Pericardium fibroblast (primary cell): ENCODE results near the genes ZBTB1, FUT8, RDH11 and RAD51B.

- RAMPAGE, long total RNA: no peak
Observed at GRCh38 chr14:64441754-64442637, 23.3 kb upstream of the AKAP5 start.

DNA sequence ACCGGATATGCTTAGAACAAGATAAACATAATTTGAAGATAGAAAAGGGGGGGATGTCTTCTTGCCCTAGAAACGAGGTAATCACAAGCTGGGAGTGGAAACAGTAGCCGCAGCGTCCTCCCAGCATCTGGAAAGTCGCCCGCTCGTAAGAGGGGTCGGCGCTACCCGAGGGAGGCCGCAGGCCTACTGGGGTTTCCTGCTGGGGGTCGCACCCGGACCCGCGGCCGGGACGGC, 579 bp downstream of the ZBTB25 start:
- RAMPAGE, long total RNA: no peak

- RAMPAGE, long total RNA: no peak
Observed at GRCh38 chr14:64504014-64504497, 418 bp upstream of the ZBTB25 start.

DNA sequence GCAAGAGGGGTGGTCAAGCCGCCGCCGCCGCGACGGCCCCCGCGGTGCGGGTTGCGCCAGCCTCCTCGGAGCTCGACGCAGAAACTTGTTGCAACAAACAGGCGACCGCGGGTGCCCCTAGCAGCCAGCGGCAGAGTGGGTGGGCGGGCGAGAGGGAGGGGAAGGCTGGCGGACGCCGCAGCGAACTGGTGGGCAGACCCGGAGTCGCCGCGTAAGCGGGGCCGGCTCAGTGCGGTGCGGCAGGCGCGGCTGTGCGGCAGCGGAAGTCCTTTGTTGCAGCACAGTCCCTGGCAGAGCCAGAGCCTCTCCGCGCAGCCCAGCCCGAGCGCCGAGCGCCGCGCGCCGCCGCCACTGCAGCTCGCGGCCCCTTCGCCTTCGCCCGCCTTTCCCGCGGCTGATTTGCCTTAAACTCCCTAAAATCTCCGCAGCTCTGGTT, at the start of gene ZBTB1:
ZBTB1 (plus strand) TSS at position 273 of the 436 bp plus-strand sequence.
- RAMPAGE, long total RNA: no peak

- RAMPAGE, long total RNA: no peak
Observed at GRCh38 chr14:64522658-64523181, 17.8 kb upstream of the HSPA2 start.

- RAMPAGE, long total RNA: no peak
Observed at GRCh38 chr14:64685699-64685995, 18.6 kb upstream of the PLEKHG3 start.

DNA sequence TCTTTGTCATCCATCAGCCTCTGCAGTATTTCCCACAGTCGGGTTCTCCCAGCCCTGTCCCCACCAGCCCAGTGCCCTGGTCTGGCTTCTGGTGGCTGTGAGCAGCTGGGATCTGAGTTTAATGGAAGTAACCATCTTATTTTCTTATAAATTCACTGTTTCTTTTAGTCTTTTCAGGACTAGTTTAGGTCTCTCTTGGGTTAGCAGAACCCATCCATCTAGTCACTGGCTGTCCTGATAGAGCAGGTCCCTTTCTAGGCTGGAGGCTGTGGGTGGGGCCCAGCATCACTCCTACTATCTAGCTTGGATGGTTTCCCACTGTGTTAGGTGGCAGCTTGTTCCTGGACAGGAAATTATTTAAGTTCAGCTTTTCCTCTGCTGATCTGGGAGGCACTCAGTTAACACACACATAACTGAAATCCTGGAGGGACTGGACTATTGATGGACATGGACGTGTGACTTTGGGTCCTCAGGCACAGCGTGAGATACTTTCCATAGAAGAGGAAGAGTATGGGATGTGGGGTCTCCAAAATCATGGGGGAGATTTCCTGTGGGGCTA, 11.6 kb upstream of the PLEKHG3 start:
- RAMPAGE, long total RNA: no peak

DNA sequence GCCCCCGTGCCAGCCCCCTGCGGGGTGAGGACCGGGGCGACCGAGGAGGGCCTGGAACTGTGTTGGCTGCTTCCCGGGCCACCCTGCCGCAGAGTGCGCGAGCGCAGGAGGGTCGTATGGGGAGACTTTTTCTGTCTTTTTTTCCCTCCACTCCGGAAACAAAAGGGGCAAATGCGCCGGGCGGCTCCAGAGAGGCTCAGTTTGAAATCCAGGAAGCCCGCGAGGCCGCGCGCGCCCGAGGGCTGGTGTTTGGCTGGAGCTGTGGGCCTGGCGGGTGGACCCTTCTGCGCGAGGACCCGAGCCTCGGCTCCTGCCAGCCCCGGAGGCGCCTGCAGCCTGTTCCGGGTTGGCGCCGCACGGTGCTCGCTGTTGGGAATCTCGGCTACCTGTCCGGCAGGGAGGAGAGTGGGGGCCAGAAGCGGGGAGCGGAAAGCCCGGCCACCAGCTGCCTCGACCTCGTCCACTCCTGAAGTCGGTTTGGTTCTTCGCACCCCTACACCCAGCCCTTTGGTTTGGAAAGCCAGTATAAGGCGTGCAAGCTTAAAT, 651 bp downstream of the PLEKHG3 start:
- RAMPAGE, long total RNA: no peak

GRCh38 chr14:64757723-64758730, 53.8 kb downstream of the PLEKHG3 start:
- RAMPAGE, long total RNA: no peak

DNA sequence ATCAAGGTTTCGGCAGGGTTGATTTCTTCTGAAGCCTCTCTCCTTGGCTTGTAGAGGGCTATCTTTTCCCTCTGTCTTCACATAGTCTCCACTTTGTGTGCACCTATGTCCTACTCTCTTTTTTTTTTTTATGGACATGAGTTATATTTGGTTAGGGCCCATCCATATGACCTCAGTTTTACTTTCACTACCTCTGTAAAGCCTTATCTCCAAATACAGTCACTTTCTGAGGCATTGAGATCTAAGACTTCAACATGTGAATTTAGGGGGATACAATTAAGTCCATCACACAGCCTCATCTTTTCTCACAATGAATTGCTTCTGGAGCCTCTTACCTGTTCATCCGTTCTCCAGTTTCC, 5.9 kb upstream of the SPTB start:
- RAMPAGE, long total RNA: no peak

GRCh38 chr14:65072957-65073529, 29.3 kb downstream of the MAX start:
- RAMPAGE, long total RNA: no peak

DNA sequence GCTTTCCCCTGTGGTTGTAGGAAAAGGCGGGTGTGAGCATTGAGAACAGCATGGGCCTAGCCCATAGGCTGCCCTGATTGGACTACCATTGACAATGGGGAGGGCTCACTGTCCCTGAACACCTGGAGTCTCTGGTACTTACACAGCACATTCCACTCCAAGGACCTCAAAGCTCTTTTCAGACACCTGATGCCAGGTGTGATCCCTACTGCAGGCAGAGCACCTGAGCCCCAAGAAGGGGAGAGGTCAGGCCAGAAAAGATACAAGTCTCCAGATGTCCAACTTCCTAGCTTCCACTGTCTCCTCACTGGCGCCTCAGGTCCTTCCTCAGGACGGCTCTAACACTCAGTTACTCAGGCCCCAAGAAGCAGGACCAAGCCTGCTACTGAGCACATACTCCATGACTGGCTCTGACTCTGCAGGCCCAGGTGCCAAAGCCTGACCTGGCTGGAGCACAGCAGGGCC, 24.9 kb downstream of the MAX start:
- RAMPAGE, long total RNA: no peak

DNA sequence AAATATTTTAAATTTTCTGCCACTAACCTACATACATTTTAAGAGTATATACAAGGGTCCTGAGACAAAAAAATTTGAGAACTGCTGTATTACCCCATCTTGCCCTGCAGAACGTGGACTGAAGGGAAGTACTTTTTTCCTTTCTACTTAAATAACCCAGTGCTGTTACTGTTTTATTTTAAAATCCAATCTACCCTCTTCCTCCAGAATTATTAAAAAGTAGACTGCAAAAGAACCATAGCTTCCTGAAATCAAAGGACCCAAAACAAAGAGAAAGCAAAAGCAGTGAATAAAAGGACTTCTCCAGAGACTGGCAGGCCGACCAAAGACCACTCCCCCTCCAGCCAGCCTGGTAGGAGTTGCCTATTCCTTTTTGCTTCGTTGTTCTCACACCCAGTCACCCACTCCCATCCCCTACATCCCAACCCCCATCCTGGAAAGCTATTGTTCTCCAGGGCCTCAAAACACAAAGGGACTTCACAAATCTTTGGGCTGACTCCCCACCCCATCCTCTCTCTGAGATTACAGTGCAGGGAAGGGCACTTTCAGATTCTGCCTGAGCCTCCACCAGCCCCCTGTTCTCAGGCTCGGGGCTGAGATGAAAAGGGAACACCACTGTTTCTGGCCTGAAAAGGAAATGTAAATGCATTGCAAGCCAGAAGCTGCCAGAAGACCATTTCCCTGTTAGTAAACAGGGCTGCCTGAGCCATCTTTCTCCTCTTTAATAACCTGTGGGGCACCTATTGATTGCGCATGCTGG, 130.6 kb upstream of the FUT8 start:
- RAMPAGE, long total RNA: no peak

DNA sequence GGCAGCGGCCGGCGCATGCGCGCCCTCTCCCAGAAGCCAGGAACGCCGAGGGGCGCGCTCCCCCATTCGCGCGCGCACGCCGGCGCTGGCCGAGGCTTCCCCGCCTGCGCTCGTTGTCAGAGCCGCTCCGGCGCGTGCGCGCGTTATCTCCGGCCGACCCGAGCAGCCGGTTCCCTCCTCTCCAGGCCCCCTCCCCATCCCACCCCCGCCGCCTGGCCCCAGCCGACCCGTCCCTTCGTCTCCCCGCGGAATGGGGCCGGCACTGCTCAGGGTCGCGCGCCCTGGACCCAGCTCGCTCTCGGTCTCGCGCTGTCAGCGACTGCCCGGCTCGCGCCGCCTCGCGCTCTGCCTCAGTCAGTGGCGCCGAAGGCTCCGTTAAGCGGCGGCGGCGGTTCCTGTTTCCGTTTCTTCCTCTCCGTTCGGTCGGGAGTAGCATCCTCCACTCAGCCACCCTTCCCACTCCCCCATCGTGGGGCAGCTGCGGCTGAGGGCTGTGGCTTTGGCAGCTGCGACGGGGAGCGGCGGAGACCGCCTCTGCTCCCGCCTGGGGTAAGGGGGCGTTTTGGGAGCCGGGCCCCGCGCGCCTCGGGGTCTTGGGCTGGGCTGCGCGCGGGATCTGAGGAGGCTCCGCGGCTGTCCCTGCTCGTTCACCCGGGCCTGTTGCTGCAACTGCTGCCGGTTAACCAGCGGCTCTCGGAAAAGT, at the start of gene FUT8:
FUT8 (plus strand) TSS at position 65 of the 703 bp plus-strand sequence.
- RAMPAGE, long total RNA: start-site peak on the plus strand centred at position 391 of the sequence, 131 bp wide, 25 and 31 reads in 2 replicates

- RAMPAGE, long total RNA: no peak
Observed at GRCh38 chr14:66517287-66517768, 9.4 kb downstream of the GPHN start.

- RAMPAGE, long total RNA: no peak
Observed at GRCh38 chr14:66702635-66703476, 194.9 kb downstream of the GPHN start.

- RAMPAGE, long total RNA: no peak
Observed at GRCh38 chr14:67427054-67427502, 15.1 kb upstream of the PLEK2 start.

GRCh38 chr14:67695250-67696191, at the start of gene RDH11:
RDH11 (minus strand) TSS chr14:67695764.
- RAMPAGE, long total RNA: start-site peak on the minus strand at chr14:67695728-67695746, 535 and 254 reads in 2 replicates

DNA sequence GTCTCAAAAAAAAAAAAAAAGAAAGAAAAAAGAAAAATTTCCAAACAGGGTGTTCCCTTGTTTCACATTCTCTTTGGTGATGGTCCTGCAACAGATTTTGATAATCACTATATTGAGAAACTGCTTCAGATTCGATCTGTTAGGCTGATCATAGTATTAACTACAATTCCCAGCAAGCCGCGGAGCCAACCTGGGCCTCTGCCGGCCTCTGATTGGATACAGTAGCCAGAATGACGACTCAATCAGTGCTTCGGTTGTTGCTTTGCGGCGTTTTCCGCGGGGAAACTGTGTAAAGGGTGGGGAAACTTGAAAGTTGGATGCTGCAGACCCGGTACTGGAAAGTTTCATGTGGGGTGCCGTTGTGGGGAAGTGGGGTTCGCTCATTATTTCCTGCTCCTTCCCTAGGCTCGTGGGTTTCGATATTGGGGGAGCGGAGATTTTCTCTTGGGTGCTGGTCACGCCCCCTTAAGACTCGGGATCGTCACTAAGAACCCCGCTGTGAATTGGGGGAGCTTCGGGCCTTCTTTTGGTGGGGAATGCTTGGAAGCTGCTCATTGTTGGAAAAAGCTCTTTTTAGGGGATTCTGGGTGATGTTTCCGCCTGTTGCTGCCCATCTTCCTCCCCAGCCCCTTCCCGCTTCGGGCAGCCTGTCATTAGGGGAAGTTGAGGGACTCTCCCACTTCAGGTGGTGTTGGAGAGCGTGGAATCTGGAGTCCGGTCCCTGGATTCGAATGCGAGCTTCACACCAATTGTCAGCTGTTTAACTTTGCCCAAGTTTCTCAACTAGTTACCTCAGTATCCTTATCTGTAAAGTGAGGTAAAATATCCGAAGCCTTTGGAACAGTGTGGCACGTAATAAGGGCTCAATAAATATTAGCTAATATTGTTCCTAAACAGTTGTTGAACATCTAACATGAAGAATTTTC, at the start of gene RAD51B:
RAD51B (plus strand) TSS at position 257 of the 926 bp plus-strand sequence.
- RAMPAGE, long total RNA: start-site peak on the plus strand centred at position 283 of the sequence, 33 bp wide, 54 and 16 reads in 2 replicates

GRCh38 chr14:67962473-67962752, 142.8 kb downstream of the RAD51B start:
- RAMPAGE, long total RNA: no peak